H4 (cell line): Measurements from ENCODE around the gene RAB15.

GRCh38 chr14:61719720-61720223 lies 24.5 kb downstream of the HIF1A start:
- RAMPAGE, long total RNA: no peak

GRCh38 chr14:63452765-63453465 lies 90.3 kb downstream of the PPP2R5E start:
- RAMPAGE, long total RNA: no peak

GRCh38 chr14:63471141-63471815 lies 71.9 kb downstream of the PPP2R5E start:
- RAMPAGE, long total RNA: no peak

DNA sequence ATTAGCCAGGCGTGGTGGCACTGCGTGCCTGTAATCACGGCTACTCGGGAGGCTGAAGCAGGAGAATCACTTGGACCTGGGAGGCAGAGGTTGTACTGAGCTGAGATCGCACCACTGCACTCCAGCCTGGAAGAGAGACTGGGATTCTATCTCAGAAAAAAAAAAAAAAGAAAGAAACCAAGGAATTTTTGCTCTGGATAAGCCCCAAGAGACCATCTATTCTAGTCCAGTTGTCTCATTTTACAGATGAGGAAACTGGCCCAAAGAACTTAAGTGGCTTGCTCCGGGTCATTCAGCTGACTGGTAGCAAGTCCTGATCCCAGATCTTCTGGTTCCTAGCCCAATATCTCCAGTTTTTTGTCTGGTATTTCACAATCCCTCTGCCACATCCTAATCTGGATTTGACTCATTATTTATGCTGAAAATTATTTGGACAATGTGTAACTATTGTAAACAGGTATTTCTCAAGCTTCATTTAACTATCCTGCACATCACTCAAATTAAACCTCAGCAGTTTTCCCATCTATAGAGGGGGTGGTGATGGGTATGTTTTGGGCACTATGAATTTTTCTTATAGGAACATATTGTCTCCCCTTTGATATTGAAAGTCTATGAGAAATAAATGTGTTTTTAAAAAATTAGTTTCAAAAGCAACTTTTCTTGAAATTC lies 43.5 kb downstream of the PPP2R5E start:
- RAMPAGE, long total RNA: no peak

GRCh38 chr14:63663395-63664046 lies 21.9 kb upstream of the WDR89 start:
- RAMPAGE, long total RNA: no peak

DNA sequence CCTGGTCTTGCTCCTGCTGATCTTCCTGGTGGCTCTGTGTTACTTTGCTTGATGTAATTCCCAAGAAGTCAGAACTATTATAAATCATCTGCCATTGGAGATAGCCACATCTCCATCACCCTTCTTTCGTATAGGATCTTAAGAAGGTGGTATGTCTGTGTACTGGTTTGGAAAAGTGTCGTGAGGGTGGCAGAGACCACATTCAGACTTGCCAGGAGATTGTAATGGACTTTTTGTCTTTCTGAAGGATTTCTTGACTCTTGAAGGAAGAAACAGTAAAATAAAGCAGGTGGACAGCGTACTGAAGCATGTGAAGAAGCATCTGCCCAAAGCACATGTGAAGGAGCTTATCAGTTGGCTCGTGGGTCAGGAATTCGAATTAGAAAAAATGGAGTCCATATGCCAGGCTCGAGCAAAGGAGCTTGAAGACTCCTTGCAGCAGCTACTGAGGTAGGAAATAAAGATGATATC lies 171.2 kb downstream of the SYNE2 start:
- RAMPAGE, long total RNA: no peak

DNA sequence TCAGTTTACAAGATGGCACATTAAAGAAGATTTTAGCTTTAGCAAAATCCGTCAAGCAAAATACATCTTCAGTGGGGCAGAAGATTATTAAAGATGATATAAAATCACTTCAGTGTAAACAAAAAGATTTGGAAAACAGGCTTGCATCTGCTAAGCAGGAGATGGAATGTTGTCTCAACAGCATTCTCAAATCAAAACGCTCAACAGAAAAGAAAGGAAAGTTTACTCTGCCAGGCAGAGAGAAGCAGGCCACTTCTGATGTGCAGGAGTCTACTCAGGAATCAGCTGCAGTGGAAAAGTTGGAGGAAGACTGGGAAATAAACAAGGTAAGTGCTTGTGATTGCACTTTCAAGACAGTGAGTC lies 178.2 kb downstream of the SYNE2 start:
- RAMPAGE, long total RNA: no peak

GRCh38 chr14:64186062-64186797 lies 107.9 kb downstream of the ESR2 start:
- RAMPAGE, long total RNA: no peak

GRCh38 chr14:64235958-64236779 lies 58.0 kb downstream of the ESR2 start:
- RAMPAGE, long total RNA: no peak

DNA sequence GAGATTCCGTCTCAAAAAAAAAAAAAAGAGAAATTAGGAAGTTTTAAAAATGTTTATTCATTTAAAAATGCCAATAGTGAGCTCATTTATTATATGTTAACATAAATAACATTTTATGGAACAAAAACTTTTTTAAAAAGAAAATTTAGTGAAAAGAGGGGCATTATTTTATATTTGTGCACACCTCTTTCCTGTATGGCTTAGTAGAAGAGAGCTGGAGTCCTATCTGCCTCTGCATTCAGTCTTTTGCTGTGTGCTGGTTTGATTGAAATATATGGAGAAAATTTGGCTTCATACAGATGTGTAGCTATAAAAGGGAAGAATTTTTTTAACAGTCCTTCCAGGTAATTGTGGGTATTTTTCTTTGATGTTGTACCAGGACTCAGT lies 13.5 kb downstream of the MTHFD1 start:
- RAMPAGE, long total RNA: no peak

- RAMPAGE, long total RNA: no peak
Measured at GRCh38 chr14:64504014-64504497, 418 bp upstream of the ZBTB25 start.

GRCh38 chr14:64507463-64508350 lies 3.1 kb downstream of the ZBTB1 start:
- RAMPAGE, long total RNA: no peak

GRCh38 chr14:64510249-64510975 lies 5.8 kb downstream of the ZBTB1 start:
- RAMPAGE, long total RNA: no peak

GRCh38 chr14:64541435-64541936 lies 945 bp downstream of the HSPA2 start:
- RAMPAGE, long total RNA: no peak

DNA sequence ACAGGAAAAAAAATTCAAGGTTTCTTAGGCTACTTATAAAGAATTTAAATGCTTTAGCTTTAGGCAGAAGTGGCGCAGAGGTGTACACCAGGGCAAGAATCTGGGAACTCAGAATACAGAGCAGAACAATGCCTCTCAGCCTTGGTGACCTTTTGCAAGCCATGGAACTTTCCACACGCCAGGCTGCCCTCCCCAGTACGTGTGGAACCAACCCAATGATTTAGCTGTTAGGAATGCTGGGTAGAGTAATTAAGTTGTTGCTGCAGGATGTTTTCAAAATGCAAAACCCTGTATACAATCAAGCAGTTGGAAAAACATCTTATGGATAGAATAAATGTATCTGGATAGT lies 19.3 kb downstream of the PPP1R36 start:
- RAMPAGE, long total RNA: no peak

GRCh38 chr14:64654203-64654958 lies 49.8 kb upstream of the PLEKHG3 start:
- RAMPAGE, long total RNA: no peak

- RAMPAGE, long total RNA: no peak
Measured at GRCh38 chr14:64704802-64705347, 651 bp downstream of the PLEKHG3 start.

DNA sequence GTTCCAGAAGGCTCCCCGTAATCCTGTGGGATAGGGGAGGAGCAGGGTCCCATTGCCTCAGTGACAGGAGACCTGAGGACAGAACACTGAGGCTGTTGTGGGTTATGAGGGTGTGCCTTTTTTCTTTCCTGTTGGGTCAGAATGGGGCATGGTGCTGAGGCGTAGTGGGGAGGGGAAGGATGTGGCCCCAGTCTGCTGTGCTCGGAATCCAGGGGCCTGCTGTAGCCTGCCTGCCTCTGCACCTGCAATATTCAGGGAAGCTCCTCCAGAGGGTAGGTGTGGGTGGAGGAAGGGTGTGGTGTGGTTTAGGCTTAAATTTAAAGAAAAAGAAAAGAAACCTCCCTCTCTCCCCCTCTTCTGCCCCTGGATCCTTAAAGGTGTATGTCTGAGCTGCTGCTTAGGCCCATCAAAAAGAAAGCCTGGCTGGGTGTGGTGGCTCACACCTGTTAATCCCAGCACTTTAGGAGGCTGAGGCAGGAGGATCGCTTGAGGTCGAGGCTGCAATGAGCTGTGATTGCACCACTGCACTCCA lies 18.7 kb downstream of the PLEKHG3 start:
- RAMPAGE, long total RNA: no peak

DNA sequence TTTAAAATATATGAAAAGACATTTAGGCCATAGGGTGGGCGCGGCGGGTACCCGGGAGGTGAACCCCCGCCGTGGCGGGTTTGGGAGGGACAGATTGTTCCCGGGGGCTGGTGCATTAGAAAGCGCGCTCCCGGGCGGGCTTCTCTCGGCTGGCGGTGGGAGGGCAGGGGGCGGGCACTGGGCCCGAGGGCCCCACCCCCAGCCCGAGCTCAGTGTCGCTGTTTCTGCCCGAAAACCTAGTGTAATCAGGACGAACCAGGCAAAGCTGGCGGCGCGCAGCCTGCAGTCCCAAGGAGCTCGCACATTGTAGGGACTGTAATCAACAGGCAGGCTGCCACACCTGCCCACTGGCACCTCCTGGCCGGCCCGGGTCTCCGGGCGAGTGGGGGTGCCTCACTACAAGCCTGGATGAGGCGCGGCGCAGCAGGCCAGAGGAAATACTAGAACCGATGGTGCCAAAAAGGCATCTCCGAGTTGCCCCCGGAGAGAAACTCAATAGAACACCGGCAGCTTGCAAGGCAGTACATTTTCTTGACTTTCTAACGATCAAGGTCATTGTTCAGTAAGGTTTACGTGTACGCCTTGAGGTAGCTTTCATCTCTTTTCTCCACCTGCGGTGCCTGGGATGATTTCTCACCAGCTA lies 767 bp upstream of the SPTB start:
- RAMPAGE, long total RNA: no peak

DNA sequence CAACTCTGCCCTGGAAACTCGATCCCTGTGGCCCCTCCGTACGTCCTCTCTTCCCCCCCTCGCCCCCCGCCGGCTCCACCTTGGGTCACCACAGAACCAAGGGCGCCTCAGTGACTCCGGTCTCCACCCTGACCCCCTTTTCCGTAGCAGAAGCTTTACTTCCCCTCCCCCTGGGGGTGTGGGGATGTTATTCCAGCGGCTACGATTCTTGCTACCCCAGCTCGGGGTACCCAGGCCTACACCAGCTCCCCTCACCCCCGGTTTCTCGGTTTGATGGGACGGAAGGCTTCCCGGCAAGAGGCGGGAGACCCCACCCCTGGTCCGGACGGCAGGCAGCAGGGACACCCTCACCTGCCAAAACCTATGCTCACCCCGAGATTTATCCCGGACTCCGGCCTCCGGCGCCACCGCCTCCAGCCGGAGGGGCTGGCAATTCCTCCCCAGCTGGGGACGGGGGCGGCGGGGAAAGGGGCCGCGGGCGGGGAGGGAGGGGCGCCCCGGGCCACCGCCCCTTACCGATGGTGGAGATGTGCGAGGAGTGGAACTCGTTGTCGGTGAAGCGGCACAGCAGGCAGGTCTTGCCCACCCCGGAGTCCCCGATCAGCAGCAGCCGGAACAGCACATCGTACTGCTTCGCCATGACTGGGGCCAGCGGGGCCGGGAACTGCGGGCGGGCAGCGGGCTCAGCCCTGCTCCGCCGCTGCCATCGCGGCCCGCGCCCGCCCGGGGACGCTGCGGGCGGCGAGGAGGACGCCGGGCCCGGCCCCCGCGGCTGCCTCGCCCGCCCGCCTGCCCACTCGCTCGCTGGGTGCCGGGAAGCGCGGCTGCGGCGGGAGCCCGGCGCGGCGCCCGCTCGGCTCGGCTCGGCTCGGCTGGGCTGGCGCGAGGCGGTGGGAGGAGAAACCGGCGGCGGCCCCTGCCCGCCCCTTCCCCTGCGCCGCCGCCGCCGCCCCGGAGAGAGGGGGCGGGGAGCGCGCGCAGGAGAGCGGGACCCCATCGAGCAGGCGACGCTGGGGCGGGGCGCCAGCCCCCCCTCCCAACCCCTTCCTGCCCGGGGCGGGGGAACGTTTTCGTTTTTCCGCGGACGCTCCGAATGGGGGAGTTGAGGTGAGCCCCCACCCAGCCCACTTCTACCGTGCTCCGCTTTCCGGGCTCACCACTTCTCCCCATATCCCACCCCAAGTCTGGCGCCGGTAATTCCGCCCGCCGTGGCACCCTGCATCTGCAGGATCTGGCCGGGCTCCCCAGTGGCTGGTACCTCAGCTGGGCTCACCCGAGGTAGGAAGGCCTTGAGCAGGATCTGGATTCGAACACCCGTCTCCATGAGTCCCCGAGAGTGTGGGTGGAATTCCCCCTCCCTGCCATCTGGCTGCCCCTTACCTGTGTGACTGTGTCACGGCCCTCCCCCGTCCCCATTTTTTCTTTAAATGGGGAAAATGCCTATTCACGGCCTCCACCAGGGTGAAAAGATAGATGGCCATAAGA lies at the start of gene RAB15:
Gene RAB15, minus strand, starts transcription at position 900 of the 1,485 bp plus-strand sequence.
- RAMPAGE, long total RNA: no peak